Zone of skin (tissue), 1 donor: Measurements from ENCODE around the gene CARD10.

GRCh38 chr22:37519157-37520061, at the start of gene CARD10:
CARD10 (minus strand) TSS chr22:37519415.
- RRBS: 1% methylated on average over 59 of the region's 104 CpGs

DNA sequence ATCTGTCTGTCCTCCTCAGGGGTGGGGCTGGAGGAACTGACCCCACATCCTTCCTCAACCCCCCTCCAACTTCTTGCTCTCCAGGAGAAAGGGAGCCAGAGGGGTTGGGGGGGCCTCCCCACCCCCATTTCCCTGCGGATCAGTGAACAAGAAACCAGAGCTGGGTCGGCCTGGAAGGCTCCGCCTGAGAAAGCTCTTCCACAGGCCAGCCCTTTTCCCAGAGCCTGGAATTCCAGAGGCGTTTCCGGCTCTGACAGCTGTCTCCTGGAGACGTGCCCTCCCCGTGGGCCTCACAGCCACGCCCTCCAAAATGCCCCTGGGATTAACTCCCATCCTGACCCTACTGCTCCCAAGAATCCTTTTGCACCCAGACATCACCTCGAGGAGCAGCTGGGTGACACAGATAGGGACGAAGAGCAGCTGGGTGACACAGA, 7.8 kb upstream of the CDC42EP1 start:
- RRBS: no CpG with 5 or more reads among the region's 10 CpGs

- RRBS: no CpG with 5 or more reads among the region's 32 CpGs
Measured at GRCh38 chr22:37625781-37626822, 13.4 kb upstream of the SH3BP1 start.

DNA sequence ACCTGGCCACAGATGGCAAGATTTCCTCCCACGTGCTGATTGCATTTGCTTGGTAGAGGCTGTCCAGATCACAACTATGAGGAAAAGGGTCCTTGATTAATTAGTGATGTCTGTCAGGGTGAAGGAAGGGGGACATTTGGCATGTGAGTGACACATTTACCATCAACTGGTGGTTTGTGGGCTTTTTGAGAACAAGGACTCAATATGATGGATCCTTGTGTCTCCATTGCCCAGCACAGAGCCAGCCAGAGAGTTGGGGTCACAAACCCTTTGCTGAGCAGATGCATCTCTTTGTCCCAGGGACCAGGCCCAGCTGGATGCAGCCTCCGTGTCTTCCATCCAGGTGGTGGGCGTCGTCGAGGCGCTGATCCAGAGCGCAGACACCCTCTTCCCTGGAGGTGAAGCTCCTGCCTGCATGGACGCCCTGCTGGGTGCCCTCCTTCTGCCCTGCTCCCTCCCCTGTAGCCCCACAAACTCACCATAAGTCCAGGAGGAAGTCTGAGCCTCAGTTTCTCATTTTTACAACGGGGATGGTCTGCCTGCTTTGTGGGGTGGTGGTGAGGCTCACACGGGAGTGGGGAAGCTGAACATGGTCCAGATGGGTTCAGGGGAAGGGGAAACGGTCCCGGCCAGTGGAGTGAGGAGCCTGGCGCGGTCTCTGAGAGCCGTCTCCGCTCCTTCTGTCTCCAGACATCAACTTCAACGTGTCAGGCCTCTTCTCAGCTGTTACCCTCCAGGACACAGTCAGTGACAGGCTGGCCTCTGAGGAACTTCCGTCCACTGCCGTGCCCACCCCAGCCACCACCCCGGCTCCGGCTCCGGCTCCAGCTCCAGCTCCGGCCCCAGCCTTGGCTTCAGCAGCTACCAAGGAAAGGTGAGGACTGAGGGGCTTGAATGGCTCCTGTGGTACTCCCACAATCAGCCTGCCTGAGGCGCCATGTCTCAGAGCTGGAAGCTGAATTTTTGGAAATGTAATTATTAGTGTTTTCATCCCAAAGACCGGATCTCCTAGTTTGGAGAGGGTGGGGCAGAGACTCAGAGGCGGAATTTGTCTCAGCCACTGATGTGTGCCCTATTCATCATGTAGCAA, 8.3 kb upstream of the PDXP start:
- RRBS: no CpG with 5 or more reads among the region's 26 CpGs

DNA sequence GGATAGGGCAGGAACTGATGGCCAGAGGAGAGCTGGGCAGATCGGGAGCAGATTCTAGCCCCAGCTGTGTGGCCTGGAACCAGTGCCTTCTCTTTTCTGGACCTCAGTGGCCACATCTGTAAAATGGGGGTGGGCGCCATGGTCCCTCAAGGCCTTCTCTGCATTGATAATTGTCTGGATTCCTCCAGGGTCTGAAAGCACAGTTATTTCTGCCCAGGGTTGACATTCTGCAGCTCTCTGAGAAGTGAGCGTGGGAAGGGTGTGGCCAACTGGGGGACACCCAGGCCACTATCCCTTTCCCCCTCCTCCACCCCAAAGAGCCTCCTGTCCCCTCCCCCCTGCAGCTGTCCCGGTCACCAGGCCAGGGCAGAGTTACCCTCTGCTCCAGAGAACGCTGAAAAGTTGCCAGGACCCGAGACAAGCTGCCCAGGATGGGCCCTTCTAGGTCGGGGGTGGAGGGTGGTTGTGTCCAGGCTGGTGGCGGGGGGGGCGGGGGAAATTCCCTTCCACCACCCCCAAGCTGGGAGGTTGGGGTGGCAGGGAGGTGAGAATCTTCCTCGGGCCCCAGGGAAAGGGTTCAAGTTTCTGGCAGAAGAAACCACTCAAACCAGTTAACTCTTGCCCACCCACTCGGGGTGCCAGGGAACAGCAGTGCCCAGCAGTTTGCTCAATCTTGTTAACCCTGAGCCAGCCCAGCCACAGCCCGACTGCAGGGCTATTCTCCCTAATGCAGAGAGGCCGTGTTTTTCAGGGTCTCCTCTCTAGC, 491 bp downstream of the LGALS1 start:
- RRBS: no CpG with 5 or more reads among the region's 13 CpGs

GRCh38 chr22:37684807-37685260, 1.3 kb upstream of the NOL12 start:
- RRBS: no CpG with 5 or more reads among the region's 9 CpGs

GRCh38 chr22:37749645-37750499, 53.0 kb downstream of the TRIOBP start:
- RRBS: no CpG with 5 or more reads among the region's 14 CpGs

DNA sequence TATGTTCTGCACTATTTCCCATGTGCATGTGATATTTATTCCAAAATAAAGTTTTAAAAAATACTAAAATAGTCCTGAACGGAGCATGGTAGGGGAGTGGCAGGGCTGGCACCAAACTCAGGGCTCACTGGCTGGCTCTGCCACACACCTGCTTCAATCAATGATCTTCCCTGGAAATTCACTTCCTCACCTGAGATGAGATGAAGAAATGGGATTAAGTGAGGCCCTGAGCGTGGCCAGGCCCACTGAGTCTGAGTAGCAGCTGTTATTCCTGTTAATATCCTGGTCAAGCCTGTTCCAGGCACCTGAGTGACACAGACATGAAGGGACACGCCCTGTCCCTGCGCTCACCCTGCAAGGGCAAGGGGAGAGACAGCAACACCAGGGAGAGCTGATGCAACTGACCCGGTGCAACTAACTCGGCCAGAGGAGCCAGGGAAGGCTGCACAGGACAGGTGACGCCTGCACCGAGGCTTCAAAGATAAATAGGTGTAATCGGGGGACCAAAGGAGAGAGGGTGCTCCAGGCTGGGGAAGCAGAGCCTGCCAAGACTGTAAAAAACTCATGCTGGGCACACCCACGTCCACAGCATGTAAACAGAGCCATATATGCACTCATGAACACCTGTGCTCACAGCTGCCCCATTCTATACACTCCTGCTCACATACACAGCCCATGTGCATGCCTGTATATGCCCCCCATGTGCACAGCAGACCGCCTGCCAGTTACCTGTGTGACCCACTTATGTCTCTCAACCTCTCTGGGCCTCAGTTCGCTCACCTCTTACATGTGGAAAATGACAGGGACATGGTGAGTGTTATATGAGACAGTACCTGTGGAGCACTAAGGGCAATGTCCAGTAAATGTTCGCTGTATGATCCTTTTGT, 20.1 kb upstream of the H1-0 start:
- RRBS: no CpG with 5 or more reads among the region's 13 CpGs

GRCh38 chr22:37803148-37804110, 1.6 kb upstream of the H1-0 start:
- RRBS: 76% methylated on average over 7 of the region's 41 CpGs

GRCh38 chr22:37906745-37907019, 585 bp downstream of the MICALL1 start:
- RRBS: 4% methylated on average over 4 of the region's 20 CpGs

GRCh38 chr22:37923775-37924335, 17.8 kb downstream of the MICALL1 start:
- RRBS: no CpG with 5 or more reads among the region's 5 CpGs

GRCh38 chr22:37925566-37926175, 19.6 kb downstream of the MICALL1 start:
- RRBS: no CpG with 5 or more reads among the region's 17 CpGs

- RRBS: 87% methylated on average over 4 of the region's 10 CpGs
Measured at GRCh38 chr22:37987156-37987750, 2.9 kb upstream of the SOX10 start.

DNA sequence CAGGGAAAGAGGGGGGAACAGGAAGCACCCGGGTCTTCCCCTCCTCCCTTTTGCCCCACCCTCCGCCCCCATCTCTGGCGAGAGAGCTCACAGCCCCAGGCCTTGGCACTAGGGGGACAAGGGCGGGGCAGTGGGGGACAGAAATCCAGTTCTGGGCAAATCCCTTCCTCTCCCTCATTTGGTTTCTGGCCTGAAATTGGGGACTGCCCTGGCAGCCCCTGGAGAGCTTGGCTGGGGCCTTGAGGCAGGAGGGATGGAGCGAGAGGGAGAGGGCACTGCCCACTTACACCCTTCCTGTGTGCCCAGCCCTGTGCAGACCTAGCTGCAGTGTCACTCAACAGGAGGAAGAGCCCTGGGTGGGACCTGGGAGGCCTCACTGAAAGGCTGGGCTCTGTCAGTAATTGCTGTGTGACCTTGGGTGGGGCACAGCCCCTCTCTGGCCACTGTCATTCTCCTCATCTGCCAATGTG, 12.0 kb upstream of the SOX10 start:
- RRBS: no CpG with 5 or more reads among the region's 5 CpGs

DNA sequence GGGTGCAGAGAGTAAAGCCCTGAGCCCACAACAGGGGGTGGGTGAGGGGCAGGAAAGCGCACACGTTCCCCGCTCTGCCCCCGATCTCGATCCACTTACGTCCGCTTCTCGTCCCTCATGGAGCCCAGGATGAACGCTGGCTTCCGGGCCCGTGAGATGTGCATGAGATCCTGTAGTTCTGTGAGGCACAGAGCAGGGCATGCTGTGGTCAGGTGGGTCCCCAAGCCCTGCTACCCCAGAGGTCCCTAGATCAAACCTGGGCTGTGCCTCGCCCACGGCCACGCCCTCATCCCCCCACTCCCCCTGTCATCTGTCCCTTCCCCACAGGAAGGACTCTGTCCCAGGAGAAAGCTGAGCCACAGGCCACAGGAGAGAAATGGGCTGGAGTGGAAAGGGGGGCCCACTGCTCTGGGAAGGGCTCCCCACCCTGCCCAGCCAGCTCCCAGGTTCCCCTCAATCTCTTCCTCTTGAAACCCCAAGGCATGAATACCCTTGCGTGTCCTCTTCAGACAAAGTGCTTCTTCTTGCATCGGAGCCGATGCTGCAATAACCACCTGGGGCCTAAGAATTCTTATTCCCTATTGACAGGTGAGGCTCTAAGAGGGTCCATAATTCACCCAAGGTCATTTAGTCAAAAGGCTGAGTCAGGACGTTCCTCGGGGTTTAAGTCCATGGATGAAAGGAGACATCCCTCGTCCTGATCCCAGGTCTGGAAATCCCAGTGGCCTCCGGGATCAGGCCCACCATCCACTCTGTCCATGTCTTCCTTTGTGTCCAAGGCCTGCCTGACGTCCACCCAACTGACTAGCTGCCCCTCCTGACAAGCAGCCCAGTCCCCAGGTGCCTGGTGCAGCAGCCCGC, 16.0 kb upstream of the BAIAP2L2 start:
- RRBS: no CpG with 5 or more reads among the region's 23 CpGs

DNA sequence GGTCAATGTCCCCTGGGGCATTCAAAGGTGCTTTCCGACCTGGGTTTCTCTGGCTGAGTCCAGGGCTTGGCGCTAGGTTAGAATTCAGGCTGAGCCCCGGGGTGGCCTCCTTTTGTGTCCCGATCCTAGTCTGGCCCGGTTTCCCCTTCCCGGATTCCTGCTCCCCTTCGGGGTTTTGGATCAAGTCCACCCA, 12.2 kb downstream of the MAFF start:
- RRBS: 23% methylated on average over 2 of the region's 7 CpGs

GRCh38 chr22:38220179-38221181, 18.7 kb downstream of the MAFF start:
- RRBS: no CpG with 5 or more reads among the region's 24 CpGs

- RRBS: 61% methylated on average over 4 of the region's 9 CpGs
Measured at GRCh38 chr22:38235360-38235771, 33.6 kb downstream of the MAFF start.

- RRBS: no CpG with 5 or more reads among the region's 18 CpGs
Measured at GRCh38 chr22:38257196-38257790, 15.5 kb downstream of the TMEM184B start.

DNA sequence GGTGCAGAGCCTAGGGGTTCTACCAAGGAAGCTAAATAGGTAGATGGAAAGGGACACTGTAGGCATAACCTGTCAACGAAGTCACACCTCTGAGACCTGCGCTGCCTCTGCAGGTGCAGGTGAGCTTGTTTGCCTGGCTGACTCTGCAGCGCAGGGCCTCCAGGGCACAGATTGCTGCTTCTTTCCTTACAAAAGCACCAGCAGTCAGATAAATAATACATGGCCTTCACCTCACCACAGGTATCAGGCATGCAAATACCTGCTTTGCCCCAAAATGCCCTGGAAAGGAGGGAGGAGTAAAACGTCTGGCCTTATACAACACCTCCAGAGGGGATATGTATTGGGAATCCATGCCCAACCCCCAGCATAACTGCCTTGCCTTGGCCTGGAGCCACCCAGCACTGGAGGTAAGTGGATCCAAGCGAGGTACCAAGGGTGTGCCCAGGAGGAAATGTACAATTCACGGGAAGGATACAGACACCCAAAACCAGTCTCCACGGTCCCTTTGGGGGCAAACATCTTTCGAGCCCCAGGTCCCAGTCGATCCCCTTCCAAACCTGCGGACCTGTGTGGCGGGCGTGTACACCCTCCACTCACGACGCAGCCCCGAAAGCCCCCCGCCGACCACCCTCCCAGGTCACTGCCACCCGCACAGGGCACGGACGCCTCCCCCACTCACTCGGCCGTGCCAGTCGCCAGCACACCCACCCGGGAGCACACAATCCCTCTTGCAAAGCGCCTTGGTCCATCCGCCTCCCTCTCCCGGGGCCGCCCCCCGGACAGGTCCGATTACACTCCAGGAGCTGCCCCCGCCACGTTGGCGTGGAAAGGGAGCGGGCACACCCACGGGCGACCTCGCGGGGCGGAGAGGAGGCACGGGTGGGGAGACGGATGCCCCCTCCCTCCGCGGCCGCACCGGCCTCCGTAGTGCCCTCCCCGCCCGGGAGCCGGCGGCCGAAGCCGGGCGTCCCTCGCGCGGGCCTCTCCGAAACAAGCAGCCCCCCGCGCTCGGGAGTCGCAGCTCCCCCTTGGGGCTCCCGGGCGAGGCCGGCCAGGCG, 661 bp downstream of the TMEM184B start:
- RRBS: 1% methylated on average over 16 of the region's 65 CpGs